A375 (cell line): ENCODE measurements around a stretch of chr3.

DNA sequence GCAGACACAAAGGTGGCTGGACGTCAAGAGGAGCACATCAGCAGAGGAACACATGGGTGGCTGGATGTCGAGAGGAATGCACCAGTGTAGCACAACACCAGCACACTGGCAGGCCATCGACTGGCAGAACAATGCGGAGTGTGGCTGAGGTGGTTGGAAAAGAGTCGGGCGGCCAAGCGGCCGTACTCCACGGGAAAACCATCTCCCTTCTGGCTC is 335.3 kb upstream of the CFAP20DC start:
- RAMPAGE, long total RNA: no peak

- RAMPAGE, long total RNA: no peak
Observed at GRCh38 chr3:59818599-59818892, 768.7 kb upstream of the CFAP20DC start.

GRCh38 chr3:60017487-60018296 is 967.9 kb upstream of the CFAP20DC start:
- RAMPAGE, long total RNA: no peak

- RAMPAGE, long total RNA: no peak
Observed at GRCh38 chr3:60224060-60224578, 1027.1 kb downstream of the FHIT start.

DNA sequence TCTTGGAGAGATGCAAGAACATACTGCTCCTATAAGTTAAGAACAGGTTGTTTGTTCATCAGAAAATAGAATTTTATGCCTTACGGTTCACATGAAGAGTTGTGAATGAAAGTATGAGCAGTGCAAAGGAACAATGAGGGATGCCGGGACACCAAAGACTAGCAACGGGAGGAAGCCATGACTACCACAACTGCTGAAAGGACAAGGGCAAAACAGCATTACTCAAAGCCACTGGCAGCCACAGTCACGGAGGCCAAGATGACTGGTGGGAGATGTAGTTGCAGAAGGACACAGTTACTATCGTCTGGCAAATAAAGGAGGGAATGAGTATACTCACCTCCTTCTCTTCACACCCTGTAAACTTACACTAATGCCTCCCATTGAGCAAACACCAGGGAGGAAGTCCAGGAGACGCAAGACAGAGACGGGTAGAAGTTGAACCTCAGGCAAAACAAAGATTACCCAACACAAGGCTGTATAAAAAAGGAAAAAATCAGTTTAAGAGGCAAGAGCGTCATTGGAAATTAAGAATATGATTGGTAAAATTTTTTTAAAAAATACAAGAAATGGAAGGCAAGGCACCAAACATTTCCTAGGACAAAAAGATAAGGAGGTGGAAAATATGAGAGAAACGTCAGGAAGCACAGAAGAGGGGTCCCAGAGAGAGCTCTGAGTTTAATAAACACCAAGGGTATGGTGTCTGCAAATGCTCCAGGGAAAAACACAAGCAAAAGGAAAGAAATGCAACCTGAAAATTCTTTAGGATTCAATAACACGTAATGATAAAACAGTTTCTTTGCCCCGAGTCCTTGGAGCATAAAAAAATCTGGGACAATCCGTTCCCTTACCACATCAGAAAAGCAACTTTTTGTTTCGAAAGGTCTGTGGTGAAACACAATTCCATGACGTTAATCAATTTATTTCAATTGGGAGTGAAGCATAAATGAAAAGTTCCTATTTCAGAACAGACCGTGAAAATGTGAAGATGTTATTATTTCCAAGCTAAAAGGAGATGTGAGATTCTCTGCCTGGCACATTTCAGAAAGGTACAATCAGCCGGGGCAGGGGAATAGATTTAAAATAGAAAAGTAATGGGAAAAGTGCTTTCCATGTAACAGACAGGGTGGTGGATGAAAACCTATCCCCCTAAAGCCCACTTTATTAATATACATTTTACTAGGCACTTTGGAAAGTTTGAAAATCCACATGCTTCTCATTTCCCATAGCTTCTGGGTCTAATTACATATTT is 675.1 kb downstream of the FHIT start:
- RAMPAGE, long total RNA: no peak

GRCh38 chr3:61593882-61594576 is 32.7 kb downstream of the PTPRG start:
- RAMPAGE, long total RNA: no peak

GRCh38 chr3:61680879-61681611 is 119.7 kb downstream of the PTPRG start:
- RAMPAGE, long total RNA: no peak

- RAMPAGE, long total RNA: no peak
Observed at GRCh38 chr3:61684971-61685536, 123.7 kb downstream of the PTPRG start.

DNA sequence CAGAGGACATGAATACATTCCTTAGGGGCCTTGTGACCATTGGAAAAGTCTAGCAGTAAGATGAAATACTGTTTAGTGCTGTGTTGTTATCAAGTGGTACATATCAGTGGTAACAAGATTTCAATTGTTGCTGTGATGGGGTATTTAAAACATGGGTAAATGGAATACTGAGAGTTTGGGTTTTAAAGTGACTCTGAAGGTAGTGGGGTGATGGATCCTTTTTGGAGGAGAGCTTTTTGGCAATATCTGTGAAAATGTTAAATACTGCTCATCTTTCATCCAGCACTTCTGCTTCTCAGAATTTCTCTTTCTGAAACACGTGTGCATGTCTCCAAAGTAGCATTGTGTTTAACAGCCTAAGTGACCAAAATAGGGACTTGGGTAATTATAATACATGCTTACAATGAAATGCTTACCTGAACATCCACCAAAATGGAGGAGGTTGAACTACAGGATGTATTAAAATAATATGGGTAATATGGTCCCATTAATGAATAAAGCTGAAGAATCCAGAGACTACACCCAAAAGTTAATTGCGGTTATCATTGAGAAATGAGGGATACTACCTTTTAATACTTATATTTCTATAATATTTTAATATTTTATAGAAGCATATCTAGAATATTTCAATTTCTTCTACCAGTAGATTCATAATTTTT is 195.4 kb downstream of the PTPRG start:
- RAMPAGE, long total RNA: no peak

DNA sequence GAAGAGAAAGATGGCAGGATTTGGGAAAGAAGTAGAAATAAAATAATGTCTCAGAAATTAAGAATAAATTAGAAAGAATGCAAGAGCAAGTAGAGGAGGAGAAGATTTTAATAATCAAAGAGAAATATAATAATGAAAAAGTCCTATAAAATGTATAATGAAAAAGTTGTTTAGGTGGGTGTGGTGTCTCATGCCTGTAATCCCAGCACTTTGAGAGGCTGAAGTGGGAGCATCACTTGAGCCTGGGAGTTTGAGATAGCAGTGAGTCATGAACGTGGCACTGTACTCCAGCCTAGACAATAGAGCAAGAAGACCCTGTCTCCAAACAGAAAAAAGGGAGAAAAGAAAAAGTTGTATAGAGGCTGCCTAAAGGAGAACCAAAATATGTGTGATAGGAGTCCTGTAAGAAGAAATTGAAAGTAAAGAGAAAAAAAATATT is 257.0 kb downstream of the PTPRG start:
- RAMPAGE, long total RNA: no peak

GRCh38 chr3:62135859-62136291 is 182.9 kb upstream of the C3orf14 start:
- RAMPAGE, long total RNA: no peak

GRCh38 chr3:62262676-62263088 is 56.1 kb upstream of the C3orf14 start:
- RAMPAGE, long total RNA: no peak

DNA sequence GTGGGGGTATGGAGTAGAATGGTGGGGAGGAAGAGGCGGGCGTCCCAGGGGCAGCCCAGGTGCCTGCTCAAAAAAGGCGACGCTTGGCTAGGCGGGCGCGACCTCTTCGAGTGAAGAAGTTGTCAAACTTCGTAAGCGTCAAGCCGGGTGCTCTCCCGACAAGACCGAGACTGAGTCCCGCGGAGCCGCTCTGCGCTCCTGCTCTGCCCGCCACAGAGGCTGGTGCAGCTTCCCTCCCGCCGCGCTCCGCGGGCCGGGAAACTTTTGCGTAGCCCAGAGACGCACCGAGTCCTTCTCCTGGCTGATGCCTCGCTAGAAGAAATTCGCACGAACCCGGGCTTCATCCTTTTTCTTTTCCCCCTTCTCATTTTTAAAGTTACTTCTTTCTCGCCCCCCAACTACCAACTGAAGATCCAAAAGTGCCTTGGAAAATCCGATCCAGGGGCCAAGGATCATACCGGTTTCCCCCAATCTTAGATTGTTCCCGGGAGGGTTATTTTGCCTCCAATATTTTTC is 2.9 kb downstream of the FEZF2 start:
- RAMPAGE, long total RNA: no peak

DNA sequence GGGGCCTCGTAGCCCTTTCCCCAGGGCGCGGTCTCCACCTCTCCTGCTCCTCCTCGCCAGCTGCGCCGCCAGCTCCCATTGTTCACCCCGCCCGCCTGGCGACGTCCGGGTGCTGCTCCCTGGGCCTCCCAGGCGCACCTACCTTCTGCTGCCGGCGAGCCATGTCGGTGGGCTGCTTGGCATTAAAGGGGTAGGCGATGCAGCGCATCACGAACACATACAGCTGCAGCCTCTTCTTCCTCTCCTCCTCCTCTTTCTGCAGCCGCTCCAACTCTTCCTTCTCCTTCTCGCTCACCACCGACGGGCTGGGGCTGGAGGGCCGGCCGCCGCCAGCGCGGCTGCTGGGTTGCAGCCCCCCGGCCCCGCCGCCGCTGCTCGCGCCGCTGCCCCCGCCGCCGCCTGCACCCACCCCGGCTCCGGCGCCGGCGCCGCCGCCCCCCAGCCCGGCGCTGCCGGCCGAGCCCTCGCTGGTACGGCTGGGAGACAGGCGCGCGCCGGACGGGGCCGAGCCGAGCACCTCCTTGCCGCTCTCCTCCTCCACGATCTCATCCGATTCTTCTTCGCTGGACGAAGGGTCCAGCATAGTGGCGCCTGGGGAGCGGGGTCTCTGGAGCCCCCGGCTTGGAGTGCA is 654 bp downstream of the CADPS start:
- RAMPAGE, long total RNA: no peak

DNA sequence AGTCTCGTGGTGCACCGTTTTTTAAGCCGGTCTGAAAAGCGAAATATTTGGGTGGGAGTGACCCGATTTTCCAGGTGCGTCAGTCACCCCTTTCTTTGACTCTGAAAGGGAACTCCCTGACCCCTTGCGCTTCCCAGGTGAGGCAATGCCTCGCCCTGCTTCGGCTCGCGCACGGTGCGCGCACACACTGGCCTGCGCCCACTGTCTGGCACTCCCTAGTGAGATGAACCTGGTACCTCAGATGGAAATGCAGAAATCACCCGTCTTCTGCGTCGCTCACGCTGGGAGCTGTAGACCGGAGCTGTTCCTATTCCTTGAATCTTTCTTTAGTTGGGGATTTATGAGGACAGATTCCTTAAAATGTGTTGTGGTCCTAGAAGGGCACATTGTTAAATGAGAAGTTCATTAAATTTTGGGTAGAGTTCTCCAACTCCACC is 60.7 kb upstream of the SYNPR start:
- RAMPAGE, long total RNA: no peak

GRCh38 chr3:63924110-63924991 is 60.7 kb downstream of the ATXN7 start:
- RAMPAGE, long total RNA: no peak

DNA sequence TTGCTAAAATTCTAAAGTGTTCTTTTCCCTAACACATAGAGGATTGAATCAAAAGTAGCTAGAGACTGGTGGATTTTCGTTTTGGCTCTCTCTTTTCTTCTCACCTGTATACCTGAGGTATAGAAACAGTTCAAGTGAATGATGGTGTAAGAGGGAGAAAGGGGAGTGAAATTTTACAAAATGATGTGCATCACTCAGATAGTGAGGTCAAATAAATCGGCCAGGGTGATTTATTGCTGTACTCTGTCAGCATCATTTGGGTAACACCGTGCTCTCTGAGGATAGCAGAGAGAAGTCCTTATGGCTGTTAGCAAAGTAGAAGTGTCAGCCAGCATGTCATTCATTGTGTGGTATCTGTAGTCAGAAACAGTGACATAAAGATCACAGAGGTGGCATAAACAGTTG is 53.5 kb downstream of the PSMD6 start:
- RAMPAGE, long total RNA: no peak

GRCh38 chr3:64013162-64013756 is 10.0 kb downstream of the PSMD6 start:
- RAMPAGE, long total RNA: no peak

- RAMPAGE, long total RNA: no peak
Observed at GRCh38 chr3:64017002-64017663, 6.2 kb downstream of the PSMD6 start.

DNA sequence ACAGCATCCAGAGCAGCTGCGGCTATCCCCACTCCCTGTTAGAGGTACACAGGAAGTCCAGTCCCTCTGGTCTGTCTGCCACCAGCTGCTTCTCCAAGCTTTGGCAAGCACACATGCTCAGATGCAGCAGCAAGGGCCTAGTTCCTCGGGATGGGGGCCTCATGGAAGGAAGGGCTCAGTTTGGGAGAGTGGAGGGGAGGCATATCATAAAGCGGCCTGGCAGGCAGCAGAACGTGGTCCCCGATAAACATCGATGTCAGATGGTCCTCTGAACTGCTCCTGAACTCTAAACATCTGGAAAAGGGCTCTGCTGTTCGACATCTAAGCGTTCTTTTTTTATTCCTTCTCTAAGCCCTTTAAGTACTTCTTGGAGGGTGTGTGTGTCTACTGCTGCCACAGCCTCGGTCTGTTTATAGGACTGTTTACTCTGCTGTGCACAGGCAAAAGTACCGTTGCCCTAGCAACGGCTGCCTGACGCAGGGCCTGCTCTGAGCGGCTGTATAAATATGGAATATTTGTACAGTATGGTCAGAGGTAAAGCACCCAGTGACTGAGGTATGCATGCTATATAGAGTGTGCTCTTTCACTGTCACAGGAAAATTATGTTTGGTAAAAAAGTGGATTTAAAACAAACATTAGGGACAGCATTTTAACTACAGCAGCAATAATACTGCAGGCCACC is 74.5 kb downstream of the PRICKLE2 start:
- RAMPAGE, long total RNA: no peak